Gallbladder (tissue), 1 donor: ENCODE measurements around a stretch of chr13.

GRCh38 chr13:109753325-109754444 is 32.7 kb downstream of the IRS2 start:
- PRO-cap, result no peak

DNA sequence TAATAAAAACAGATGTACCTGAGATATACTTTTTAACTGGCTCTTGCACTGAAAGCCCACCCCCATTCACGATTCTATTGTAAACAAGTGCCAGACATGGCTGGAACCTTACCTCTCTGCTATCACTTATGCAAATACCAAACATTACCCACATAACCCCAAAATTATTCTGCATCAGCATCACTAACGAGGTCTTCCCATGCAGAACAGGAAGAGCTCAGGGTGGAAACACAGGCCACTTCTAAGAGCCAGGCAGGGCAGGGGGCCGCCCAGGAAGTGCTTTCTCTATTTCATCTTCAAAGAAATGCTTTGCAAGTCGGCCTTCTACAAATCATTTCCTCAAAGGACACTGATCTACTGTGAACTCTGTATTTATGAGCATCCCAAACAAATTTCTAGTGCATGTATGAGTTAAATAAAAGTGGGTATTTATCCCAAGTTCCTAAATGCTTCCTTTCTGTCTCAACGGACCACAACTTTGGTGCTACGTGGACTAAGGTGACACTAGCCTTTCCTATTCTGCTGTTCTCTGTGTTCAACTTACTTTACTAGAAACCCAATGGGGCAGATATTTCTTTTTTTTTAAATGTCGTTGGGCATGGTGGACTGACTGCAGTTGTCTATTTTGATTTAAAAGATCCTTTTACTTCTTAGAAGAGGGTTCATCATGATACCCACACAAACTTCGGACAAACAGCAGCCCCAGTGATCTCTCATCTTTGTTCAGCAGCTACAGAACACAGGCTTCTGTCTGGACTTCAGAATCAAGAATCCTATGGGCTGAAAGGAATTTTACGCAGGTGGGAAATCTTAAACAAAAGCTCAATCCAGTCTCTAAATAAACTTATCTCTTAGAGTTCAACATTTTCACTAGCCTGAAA is 7.1 kb downstream of the IRS2 start:
- PRO-cap, result no peak

DNA sequence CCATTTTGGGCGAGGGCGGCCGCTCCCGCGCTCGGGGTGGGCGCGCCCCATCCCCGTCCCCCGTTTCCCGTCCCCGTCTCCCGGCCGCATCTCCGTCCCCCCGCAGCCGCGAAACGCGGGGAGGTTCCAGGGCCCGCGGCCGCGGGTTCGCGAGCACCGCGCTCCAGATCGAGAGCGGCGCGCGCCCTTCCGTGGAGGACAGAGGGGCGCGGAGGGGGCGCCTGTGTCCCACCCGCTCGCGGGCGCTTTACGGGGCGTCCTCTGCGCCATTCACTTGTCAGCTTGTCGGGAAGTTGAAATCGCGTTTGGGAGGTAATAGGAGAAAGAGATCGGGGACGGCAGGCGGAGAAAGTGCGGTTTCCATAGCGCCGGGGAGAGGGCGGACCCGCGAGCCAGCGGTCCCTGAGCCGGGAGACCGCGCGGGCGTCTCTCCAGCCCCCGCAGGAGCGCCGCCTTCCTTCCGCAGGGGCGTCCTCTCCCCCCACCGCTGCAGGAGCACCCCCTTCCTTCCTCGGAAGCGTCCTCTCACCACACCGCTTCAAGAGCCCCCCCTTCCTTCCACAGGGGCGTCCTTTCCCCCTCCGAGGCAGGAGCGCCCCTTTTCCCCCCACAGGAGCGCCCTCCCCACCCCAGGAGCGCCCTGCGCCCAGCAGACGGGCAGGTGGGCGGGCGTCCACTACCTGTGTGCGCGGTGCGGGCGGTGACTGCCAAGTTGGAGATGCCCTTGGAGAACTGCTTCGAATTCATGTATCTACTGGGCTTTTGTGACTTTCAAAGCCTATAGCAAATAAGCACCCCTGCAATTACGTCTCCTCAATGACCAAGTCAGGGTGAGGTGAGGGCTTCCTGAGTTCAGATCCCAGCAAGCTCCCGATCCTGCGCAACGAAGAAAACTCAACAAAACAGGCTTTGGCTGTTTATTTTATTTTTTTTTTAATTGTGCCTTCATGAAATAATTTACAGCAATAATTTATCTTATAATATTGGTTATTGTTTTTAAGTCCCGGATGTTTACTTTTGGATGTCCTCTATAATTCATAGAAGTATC is 1.1 kb upstream of the IRS2 start:
- PRO-cap, result bidirectional peak, plus-strand start at position 652 of the sequence, minus-strand start at position 378 of the sequence; unidirectional peak, minus-strand start at position 737 of the sequence

- PRO-cap, result no peak
Observed at GRCh38 chr13:109788535-109788918, 2.1 kb upstream of the IRS2 start.

GRCh38 chr13:110045777-110046484 is 259.5 kb upstream of the IRS2 start:
- PRO-cap, result no peak

DNA sequence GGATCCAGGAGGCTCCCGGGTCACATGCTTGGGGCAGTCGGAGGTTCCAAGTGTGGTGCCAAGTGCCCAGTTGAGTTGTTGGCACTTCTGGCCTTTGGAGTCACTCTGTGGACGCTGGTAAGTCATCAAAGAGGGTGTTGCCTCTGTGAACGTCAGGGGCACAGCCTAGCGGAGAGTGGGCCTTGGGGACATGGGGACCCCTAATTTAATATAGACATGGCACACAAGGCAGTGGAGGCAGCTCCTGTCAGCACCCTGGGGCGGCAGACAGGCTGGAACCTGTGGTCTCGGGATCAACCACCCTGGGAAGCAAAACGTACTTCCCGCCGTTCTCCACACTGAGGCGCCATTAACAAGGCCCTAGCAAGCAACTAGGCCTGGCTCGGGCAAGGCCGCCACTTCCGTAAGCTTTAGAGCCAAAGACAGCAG is 199.0 kb downstream of the COL4A1 start:
- PRO-cap, result unidirectional peak, plus-strand start at position 224 of the sequence

- PRO-cap, result no peak
Observed at GRCh38 chr13:110134522-110135359, 172.2 kb downstream of the COL4A1 start.

DNA sequence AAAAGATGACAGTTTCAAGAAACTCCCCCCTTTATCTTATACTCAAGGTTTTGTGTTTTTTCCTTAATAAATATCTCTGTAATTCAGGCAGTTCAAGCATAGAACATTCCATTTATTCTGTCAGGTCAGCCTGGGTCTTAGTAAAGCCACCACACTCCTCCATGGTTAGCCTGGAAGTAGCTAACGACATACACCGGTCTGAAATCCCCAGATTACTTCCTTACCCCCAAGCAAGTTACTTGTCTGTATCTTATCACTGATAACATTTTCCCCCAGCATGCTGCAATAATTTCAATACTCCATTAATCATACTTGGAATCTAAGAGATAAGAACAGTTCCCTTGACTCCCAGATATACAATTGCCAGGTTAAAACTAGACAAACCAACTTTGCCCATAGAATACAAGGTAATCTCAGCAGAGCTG is 80.7 kb downstream of the COL4A1 start:
- PRO-cap, result no peak

DNA sequence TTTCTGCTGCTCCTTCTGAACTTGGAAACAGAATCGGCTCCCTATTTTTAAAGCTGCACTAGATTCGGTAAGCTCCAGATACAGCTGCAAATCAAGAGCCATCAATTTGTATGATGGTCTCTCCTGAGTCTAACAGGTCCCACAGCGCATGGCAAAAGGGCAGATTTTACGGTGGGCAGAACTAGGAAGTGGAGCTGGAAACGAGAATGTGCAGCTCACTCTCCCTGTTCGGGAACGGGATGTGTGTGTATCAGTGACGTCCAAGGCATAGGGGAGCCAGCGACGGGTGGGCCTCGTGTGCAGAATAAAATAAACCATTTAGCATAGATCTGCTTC is 74.2 kb downstream of the COL4A1 start:
- PRO-cap, result no peak

GRCh38 chr13:110238713-110239171 is 68.2 kb downstream of the COL4A1 start:
- PRO-cap, result no peak

DNA sequence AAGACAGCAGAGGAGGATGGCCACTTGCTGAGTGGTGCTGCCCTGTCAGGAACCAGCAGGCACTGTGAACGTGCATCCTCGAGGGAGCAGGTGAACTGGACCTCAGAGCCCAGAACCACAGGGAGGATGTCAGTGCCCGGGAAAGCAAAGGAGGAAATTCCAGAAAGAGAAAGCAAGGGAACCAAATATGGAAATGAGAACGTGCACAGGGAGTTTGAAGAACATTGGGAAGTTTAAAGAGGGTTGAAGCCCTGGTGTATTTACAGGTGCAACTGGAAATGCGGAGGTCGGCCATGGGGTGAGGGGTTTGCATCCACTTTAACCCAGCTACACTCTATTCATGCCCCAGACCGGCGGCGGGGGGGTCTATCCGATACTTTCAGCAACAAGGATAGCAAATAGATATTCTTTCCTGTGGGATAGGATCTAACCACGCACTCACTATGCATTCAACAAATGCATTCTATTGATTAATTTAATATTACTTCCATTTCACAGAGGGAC is 50.5 kb downstream of the COL4A1 start:
- PRO-cap, result no peak

GRCh38 chr13:110282439-110282976 is 24.4 kb downstream of the COL4A1 start:
- PRO-cap, result unidirectional peak, minus-strand start at chr13:110282786

DNA sequence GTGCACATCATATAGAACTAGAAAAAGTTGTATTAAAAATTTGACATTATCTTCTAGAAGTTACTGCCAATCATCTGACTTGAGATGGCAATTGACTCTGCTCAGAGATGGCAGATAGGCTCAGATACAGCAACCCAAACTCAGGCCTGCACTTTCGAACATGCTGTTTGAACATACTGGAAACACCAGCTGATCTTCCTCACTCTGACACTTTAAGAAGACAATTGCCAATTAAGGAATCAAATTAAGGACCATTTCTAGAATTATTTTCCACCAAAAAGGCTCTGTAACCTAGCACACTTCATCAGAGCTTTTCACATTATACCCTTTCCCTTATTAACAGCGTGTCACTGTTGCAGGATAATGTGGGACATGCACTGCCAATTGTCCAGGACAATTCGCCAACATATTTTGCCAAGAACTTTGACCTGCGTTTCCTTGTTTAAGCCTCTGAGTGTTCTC is 13.5 kb downstream of the COL4A1 start:
- PRO-cap, result no peak

DNA sequence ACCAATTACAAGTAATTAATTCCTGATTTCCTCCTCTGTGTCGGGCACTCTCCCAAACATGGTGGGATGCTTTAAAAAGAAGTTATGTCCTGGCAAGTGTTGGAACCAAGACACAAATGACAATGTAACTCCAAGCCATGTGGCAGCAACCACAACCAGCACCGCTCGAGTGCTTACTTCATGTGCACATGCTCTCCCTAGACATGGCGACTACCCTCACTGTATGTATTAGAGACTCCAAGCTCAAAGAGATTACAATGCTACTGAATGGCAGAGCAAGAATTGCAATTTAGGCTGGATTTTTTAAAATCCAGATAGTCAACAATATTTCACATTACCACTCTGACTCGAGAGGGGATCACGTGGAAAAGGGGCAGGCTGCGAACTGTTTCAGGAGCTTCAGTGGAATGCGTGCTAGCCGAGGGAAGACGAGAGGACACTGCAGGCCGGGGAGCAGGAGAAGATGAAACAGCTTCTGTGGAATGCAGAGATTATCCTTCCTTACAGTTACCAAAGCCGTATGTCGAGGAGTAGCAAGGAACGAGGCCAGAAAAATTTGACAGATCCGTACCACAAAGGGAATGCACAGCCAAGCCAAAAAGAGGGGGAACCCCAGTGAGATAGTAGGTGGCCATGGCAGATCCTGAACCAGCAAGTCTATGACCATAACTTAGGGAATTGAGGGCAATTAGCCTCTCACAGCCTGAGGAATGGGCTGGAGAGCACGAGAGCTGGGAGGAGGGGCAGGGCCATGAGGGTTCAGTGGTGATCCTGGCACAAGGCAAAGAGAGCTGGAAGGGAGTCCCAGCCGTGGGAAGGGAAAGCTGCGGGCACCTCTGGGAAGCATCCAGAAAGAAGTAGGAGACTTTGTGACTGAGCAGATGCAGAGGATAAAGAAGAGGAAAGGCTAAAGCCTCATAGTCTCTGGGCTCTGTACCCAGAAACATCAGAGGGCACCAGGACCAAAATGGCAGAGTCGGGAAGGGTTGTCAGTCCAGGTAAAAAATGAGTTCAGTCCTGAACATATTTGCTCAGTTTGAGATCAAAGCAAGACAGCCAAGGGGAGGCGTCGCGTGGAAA is 5.3 kb downstream of the COL4A1 start:
- PRO-cap, result bidirectional peak, plus-strand start at position 426 of the sequence, minus-strand start at position 441 of the sequence

DNA sequence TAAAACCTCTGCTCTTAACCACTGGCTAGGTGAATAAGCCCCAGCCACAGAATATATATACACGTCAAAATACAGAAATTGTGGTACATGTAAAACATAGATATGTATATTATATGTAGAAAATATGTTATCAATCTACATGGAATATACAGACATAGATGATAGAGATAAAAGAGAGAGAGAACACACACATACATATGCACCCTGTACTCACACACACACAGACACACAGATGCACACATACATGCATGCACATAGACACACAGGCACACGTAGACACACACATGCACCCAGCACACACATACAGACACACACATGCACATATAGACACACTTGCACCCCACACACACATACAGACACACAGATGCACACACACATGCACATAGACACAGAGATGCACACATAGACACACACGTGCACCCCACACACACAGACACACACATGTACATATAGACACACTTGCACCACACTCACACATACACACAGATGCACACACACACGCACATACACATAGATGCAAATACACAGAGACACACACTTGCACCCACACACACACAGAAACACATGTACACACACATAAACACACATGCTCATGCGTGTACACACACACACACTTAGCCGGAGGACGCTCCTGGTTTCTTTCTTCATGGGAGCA is 9.8 kb downstream of the COL4A2 start:
- PRO-cap, result no peak

- PRO-cap, result no peak
Observed at GRCh38 chr13:110362981-110363483, 55.9 kb downstream of the COL4A2 start.

DNA sequence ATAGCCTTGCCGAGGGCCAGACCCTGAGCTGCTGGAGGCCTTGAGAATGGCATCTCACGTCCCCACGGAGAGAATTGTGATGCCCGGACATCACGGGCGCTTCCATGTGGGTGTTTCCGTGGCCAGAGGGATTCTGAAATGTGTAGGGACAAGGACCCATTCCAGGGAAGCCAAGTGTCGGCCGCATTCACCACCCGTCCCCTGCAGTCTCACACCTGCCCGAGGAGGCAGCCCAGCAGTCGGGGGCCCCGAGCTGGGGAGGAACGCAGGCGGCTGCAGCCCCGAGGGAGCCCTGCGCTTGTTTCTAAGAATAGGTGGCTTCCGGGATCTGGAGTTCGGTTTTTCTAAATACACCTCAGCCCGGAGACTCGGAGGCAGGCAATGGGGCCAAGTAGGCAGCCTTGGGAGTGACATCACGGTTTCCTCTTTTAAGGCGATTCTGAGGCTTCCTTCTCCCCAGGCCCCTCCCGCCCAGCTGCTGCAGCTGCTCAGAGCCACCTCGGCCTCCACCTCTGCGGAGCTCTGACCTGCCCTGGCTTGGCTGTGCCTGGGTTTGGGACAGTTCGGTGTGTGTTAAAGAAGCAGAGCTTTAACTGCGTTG is 80.3 kb downstream of the COL4A2 start:
- PRO-cap, result no peak

DNA sequence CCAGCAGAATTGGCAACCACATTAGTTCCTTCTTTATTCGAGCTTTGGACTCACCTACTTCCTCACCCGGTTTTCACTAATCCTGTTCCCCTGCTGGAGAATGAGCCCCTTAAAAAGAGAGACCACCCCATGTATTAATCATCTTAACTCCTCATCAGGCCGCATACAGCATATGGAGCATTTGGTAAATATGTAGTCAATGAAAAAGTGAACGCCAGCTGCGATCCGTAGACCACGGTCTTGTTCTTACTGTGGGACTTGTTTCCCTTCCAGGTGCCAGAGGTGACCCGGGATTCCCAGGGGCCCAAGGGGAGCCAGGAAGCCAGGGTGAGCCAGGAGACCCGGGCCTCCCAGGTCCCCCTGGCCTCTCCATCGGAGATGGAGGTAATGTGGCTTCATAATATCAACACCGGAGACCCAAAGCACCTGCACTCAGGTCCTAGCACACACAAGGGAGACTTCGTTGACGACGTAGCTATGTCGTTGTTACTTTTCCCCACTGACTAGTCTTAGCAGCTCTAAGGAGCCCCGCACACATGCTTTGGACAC is 112.0 kb downstream of the RAB20 start:
- PRO-cap, result no peak

GRCh38 chr13:110449955-110450594 is 111.4 kb downstream of the RAB20 start:
- PRO-cap, result no peak

DNA sequence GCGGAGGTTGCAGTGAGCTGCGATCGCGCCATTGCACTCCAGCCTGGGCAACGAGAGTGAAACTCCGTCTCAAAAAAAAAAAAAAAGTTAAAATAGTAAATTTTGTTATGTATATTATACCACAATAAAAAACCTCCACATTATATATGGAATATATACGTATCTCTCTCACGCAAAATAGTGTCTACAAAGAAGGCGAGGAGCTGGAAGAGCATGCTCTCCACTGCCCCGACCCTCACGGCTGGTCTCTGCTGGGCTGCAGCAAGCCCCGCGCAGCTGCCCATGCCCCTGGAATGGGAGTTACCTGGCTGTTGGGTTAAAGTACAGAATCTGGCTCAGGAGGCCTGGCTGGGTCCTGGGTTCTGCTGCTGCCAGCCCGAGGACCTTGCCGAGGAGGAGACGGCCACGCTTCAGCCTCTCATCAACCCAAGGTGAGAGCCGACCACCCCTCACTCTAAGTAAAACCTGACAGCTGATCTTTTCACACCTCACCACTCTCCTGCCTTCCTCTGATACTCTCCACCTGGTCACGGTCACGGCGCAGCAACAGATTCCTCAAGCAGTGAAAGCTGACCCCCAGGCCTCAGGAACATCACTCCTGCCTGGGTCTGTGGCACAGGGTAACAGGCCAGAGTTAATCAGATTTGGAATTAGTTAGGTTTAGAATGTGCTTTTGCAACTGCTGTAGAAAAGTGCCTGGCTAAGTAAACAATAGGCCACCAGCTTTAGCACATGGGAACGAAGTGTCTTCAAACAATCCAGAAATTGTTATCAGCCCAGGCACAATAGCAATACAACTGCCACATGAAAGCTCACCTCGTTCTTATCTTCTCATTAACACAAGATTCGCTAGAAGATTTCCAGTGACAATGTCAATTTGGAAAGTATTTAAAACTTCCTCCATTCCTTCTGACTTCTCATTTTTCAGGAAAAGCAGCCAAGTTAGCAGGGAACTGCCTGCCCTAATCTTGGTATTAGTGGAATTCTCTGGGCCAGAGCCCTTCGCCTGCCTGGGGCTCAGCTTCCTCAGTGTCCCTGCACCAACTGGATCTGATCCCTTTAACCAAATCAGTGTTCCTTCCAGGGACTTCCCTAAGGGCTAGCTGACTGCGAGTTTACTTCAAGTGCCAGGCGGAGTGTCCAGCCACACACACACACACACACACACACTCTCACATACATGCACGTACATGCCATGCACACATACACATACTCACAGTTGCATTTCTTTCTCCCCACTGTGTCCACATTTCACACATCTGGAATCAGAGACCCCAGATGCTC is 20.4 kb downstream of the RAB20 start:
- PRO-cap, result no peak